Choroid plexus epithelial cell (primary cell): ENCODE results near the genes MSH6 and GTF2A1L.

- RRBS, result 1% methylated on average over 42 of the region's 110 CpGs
Measured at GRCh38 chr2:47782460-47783547, at the start of gene MSH6. Gene MSH6 (plus strand): TSS chr2:47783145.

- RRBS, result no CpG with 5 or more reads among the region's 5 CpGs
Measured at GRCh38 chr2:47872039-47872424, 34.3 kb downstream of the FBXO11 start.

GRCh38 chr2:47907206-47907808 is 1.0 kb upstream of the FBXO11 start:
- RRBS, result no CpG with 5 or more reads among the region's 8 CpGs

- RRBS, result no CpG with 5 or more reads among the region's 15 CpGs
Measured at GRCh38 chr2:48463198-48464565, 23.1 kb downstream of the PPP1R21 start.

DNA sequence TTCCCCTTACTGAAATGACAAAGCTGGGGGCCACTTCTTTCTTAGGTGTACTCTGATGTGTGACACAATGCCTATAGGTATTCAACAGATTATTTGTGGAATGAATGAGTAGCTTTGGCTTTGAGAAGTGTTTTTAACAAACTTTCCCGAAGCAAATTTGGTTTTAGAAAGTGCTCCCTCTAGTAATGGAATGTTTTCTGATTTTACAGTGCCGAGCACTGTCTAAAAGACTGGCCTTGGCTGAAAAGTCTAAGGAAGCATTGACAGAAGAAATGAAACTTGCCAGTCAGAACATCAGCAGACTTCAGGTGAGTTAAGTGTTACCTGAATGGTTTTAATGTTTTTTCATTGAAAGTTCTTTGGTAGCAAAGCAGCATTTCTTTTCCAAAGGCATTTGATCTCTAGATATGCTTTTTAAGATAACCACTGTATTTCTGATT is 20.1 kb upstream of the STON1 start:
- RRBS, result no CpG with 5 or more reads among the region's 2 CpGs

- RRBS, result no CpG with 5 or more reads among the region's 7 CpGs
Measured at GRCh38 chr2:48525374-48525838, 4.5 kb upstream of the STON1 start.

DNA sequence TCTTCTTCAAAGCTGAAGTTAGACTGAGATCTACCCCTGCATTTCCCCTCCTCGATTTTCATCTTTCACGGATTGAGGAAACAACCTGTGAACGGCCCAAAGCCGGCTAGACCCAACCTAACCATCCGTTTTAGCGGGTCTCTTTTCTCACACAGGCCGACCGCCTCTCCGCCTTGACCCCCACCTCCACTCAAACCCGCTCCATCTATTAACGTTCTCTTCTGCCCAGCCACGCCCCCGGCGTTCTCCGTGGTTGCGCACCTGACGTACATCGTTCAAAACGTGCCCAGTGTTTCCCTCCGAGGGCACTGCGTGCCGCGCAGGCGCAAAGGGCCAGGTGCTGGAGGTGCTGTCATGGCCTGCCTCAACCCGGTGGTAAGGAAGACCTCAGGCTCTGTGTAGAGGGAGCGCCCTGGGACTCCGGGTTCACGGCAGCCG is at the start of gene GTF2A1L:
Gene GTF2A1L, plus strand, starts transcription at position 336 of the 438 bp plus-strand sequence.
- RRBS, result no CpG with 5 or more reads among the region's 29 CpGs

GRCh38 chr2:49306925-49307286 is 152.6 kb upstream of the FSHR start:
- RRBS, result no CpG with 5 or more reads among the region's 3 CpGs

- RRBS, result no CpG with 5 or more reads among the region's 2 CpGs
Measured at GRCh38 chr2:50720597-50721011, 311.3 kb downstream of the NRXN1 start.

DNA sequence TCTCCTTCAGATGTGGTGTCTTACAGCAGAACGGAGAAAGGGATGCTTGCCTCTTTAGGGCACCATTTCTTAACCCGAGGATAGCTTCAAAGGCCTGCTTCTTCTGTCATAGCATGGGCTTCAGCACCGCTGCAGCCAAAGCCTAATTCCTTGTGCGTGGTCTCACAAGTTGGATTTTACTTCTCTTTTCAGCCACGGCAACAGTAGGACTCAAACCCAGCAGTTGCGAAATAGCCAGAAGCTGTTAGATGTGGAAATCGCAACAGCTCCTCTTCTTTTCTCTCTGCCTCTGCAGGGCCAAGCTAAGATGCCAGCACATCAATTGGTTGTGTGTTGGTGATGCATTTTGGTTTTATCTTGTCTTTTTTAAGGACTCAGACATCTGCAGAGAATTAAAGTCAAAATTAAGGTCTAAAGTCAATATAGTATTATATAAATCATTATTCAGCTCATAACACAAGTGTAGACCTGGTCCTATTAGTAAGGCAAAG is 3.1 kb downstream of the NRXN1 start:
- RRBS, result no CpG with 5 or more reads among the region's 7 CpGs

DNA sequence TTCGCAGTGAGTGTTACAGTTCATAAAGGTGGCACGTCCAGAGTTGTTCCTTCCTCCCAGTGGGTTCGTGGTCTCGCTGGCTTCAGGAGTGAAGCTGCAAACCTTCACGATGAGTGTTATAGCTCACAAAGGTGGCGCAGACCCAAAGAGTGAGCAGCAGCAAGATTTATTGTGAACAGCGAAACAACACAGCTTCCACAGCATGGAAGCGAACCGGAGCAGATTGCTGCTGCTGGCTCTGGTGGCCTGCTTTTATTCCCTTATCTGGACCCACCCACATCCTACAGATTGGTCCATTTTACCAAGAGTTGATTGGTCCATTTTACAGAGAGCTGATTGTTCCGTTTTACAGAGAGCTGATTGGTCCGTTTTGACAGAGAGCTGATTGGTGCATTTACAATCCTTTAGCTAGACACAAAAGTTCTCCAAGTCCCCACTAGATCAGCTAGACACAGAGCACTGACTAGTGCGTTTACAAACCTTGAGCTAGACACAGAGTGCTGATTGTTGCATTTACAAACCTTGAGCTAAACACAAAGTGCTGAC is 508.5 kb upstream of the CHAC2 start:
- RRBS, result no CpG with 5 or more reads among the region's 12 CpGs

- RRBS, result no CpG with 5 or more reads among the region's 10 CpGs
Measured at GRCh38 chr2:53992819-53993306, 21.9 kb downstream of the ACYP2 start.

DNA sequence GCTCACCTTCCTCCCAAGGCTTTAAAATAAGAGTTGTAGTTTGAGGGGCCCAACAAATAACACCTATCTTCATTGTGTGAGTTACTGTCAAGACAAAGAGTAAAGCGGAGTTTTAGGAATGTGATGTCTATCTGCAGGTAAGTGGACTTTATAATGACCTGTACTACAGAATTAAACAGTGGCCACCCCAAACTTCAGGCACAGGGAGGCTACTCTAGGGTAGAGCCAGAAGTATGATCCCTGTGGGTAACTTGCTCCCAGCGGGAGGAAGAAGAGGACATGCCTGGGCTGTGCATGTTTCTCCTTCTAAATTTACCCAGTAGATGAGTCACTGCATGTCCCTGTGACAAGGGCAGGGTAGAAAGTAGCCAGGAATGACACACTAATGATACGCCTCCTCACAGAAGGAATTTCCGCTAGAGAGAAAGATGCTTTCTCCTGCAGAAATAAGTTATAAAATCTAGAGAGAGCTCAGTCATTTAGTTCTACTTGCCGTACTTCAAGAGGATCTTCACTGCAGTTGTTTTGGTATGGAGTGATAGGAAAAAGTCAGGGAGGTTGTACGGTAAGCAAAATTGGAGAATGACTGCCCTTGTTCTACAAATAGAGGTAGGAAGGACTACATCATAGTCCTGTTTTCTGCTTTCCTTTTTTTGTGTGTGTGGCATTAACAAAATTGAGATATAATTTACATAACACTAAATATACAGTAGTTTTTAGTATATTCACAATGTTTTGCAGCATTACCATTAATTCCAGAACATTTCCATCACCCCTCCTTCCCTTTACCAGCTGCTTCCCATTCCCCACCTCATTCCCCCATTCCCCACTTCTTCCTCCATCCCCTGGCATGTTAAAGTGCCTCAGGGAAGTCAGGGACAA is 133.0 kb downstream of the TSPYL6 start:
- RRBS, result no CpG with 5 or more reads among the region's 6 CpGs

DNA sequence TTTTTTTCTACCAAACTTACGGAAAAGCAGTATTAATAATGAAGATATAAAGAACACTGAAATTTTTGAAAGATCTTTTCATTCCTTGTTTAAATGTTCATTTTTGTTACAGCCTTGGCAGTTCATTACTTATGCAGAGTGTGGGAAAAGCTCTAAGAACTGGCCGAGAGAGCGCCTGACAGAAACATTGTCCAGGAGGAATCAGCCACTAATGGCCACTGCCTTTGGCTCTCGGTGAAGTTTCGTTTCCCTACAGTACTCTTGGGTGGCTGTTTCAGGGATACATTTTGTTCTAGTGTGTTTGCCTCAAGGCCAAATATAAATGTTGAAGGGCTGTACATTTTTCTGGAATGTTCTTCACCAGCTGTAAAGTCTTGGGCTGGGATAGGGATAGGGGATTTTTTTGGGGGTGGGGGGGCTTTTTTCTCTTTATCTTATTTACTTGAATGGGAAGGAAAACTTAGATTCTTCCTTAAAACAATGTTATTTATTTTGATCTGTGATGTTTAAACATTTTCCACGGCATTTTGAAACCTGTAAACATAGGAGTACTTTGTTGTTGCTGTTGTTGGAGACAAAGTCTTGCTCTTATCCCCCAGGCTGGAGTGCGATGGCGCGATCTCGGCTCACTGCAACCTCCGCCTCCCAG is 10.8 kb downstream of the SPTBN1 start:
- RRBS, result no CpG with 5 or more reads among the region's 11 CpGs

- RRBS, result no CpG with 5 or more reads among the region's 5 CpGs
Measured at GRCh38 chr2:54545596-54546671, 89.8 kb downstream of the SPTBN1 start.

DNA sequence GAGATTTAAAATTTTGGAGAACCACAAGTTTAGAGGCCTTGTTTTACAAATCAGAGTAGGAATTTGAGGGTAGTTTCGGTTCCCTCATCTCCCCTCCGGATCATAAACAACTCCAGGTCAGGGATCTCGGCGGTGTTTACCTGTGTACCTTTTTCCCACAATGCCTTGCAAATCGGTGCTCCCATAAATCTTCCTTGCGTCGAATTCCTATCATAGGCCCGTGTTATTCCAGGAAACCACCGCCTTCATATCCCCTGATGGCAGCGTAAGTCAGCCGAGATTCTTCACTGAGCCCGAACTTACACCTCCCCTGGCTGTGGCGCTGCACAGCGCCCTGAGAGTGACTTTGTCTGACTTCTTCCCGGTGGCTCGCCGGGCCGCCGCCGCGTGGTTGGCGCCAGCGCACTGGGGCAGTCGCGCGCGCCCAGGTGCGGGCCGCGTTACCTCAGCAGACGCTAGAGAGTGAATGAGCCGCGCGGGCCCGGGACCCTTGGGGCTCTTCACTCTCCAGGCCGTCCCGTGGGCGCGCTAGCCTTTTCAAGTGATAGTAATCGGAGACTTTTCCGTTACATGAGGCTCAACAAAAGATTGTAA is 101.5 kb downstream of the SPTBN1 start:
- RRBS, result 0% methylated on average over 7 of the region's 41 CpGs

DNA sequence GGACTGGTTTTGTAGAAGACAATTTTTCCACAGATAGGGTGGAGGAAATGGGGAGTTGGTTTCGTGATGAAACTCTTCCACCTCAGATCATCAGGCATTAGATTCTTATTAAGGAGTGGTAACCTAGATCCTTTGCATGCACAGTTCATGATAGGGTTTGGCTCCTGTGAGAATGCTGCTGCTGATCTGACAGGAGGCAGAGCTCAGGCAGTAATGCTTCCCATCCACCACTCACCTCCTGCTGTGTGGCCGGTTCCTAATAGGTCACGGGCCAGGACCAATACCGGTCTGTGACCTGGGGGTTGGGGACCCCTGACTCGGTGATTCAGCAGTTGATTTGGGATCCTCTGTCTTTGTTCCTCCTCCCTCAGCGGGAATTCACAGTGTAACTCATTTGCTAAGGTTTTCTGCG is 117.1 kb downstream of the SPTBN1 start:
- RRBS, result no CpG with 5 or more reads among the region's 7 CpGs

GRCh38 chr2:54601106-54601910 is 122.2 kb upstream of the EML6 start:
- RRBS, result no CpG with 5 or more reads among the region's 3 CpGs

DNA sequence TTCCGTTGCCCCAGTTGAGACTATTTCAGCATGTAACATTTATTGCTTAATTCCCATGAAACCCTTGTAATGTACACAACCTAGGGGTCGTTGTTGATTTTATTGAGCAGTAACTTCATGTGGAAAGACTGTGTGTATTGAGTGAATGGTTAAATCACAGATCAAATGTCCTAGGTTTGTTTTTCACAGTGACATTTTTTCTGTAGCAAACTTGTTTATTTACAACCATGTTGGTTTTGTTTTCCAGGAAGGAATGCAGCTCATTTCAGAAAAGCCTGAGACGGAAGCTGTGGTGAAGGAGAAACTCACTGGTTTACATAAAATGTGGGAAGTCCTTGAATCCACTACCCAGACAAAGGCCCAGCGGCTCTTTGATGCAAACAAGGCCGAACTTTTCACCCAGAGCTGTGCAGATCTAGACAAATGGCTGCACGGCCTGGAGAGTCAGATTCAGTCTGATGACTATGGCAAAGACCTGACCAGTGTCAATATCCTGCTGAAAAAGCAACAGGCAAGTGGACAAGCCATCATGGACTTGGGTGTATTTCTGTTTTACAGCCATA is 79.3 kb upstream of the EML6 start:
- RRBS, result no CpG with 5 or more reads among the region's 6 CpGs

DNA sequence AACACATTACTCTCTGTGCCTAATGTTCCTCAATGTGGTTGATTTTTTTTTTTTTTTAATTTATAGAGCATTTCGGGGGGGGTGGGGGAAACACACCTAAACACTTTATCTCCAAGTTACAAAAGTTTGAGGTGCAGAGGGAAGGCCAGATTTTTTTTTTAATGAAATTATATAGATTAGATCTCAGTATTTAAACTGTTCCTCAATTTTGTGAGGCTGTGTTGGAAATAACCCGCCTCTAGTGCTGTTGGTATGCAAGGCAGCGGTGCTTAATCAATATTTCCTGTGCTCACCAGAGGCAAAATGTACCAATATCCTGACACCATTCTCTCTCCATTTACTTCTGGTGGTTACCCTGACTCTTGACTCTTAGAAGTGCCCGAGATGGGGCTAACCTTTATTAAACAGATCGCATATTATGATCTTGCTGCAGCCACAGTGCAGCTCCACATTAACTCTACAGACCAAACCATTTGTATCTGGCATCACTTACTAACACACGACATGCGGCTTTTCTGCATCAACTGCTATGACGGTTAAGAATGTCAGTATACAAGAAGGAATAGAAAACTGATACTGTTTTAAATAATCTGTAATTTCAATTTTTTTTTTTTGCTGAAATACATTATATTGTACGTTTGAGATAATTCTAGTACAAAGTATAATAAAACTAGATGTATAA is 54.7 kb upstream of the EML6 start:
- RRBS, result no CpG with 5 or more reads among the region's 9 CpGs